Temporal lobe (tissue), 2 donors: ENCODE data around the genes WARS2, PHGDH and NBPF8.

DNA sequence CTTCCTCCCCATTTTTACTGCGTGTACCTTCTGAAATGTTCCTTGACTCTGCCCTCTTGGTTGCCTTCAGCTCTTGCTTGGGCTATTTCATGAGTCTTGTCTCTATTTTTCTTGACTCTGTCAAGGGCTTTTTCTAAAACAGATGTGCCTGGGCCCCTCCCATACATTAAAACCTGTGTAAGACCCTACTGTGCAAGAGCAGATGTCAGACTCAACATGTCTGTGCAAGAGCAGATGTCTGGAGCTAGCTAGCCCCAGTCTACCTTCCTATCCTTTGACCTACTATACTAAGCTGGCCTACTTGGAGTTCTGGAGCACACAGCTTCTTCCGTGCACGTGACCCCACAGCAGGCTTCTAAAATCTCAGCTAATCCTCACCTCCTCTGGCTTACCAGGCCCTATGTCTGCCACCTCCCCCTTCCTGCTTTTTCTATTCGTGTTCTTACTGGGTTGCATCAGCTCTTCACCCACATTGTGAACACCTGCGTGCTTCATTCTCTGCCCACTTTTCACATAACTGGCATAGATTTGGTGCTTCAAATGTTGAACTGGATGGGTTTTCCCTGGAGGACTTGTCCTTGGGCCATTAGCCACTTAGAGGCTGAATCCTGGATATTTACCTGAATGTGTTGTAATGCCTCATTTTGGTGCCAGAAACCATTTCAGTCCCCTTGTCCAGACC, 23.7 kb downstream of the TENT5C start:
- RAMPAGE, long total RNA, result no peak

DNA sequence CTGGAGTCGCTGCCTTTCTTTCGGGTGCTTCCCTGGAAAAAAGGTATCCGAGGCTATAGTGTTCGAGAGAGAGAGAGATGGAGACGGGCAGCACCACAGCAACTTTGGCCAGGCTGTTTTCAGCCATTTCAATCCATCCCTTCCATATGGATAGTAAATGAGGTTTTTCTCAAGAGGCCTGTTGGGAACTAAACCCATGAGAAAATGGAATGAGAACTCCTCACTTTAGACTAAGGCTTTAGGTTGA, 25.2 kb downstream of the TENT5C start:
- RAMPAGE, long total RNA, result no peak

GRCh38 chr1:117632938-117633216, 27.0 kb downstream of the TENT5C start:
- RAMPAGE, long total RNA, result no peak

- RAMPAGE, long total RNA, result no peak
Observed at GRCh38 chr1:117651400-117652050, 45.7 kb downstream of the TENT5C start.

DNA sequence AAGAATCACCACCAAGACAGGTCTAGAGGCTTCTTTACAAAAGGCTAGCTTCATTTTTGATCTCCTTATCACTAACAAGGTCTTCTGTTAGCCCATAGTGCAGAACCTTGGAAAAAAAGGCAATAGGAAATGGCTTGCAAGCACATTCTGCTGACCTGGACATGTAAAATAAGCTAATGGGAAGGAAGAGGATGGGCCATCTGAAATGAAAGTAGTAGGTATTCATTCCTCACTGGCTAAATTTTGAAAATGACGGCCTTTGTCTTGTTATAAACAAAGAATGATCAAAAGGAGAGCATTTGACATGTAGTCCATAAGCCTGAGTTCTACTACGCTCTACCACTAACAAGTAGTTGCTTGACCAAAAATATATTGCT, 75.6 kb downstream of the TBX15 start:
- RAMPAGE, long total RNA, result no peak

- RAMPAGE, long total RNA, result no peak
Observed at GRCh38 chr1:118963413-118964135, 24.6 kb downstream of the TBX15 start.

DNA sequence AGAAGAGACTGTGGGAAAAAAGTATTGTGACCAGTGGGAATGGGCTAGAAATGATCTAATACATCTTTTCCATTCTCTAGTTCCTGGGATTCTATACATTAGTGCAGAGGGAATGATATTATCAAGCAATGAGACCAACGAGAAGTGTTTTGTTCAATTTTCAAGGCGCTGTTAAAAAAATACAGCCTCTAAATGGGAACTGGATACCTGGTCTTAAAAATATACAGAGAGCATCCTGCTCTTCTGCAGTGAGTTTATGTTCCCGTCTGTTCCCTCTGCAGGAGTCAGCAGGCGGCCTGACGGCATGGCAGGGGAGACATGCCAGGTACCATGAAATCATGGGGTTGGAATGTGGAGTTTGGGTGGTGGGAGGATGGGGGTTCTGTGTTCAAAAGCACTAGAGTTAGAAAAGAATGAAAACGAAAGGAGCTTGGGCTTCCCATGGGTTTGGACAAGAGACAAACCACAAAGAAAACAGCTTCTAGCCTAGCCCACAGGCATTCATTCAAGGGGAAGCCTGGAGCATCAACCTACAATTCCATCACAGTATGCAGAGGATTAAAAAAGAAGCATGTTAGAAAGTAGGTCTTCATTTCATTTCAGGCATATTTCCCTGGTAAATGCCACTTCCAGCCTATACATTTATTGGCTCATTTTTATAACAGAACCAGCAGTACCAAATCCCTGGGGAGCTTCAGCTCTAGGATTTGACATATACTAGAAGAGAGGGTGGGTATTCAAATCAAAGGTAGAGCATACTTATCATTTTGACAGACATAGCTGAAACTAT, 59.9 kb downstream of the WARS2 start:
- RAMPAGE, long total RNA, result no peak

GRCh38 chr1:119101458-119102181, 38.8 kb downstream of the WARS2 start:
- RAMPAGE, long total RNA, result no peak

DNA sequence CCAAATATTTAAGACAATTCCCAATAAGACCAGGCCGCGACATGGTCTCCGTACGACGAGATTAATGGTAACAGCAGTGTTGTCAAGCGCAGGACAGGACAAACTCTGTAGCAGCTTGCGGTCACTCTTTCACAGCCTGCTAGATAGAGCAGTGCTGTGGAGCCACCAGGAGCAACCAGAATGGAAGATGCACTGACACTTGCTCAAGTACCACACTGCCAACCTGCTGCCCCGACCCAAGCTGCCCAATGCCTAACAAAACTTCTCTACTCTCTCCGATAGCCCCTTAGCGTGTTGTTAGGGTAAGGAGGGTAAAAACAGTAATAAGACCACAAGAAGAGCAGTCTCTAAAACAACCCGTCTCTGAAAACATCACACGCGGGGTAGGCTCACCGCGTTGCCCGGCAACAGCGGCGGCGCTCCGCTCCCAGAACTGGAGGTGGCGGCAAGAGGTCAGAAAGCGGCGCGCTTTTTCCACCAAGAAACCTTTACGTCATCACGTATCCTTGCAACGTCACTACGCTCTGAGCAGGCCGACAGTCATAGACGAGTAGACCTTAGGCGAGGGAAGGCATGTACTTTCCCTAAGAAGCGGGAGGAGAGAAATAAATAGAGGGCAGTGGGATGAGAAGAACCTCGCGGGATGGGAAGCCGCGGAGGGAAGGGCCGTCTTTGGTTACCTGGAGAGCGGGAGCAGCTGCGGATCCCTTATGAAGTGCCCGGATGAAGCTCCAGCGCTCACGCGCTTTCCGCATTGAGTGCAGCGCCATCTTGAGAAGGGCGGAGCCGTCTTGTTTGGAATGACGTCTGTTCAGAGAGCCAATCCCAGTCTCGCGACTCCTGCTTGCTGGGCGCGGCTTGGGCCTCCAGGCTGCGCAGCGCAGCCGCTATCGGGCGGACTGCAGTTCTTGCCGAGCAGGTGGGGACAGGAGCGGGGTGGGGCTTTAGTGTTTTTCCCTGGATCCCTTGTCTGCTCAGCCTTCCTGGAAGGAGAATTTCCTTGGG, at the start of gene WARS2:
Gene WARS2 (minus strand): TSS at position 779 of the 1,005 bp plus-strand sequence.
- RAMPAGE, long total RNA, result no peak

- RAMPAGE, long total RNA, result no peak
Observed at GRCh38 chr1:119149397-119150027, 9.1 kb upstream of the WARS2 start.

DNA sequence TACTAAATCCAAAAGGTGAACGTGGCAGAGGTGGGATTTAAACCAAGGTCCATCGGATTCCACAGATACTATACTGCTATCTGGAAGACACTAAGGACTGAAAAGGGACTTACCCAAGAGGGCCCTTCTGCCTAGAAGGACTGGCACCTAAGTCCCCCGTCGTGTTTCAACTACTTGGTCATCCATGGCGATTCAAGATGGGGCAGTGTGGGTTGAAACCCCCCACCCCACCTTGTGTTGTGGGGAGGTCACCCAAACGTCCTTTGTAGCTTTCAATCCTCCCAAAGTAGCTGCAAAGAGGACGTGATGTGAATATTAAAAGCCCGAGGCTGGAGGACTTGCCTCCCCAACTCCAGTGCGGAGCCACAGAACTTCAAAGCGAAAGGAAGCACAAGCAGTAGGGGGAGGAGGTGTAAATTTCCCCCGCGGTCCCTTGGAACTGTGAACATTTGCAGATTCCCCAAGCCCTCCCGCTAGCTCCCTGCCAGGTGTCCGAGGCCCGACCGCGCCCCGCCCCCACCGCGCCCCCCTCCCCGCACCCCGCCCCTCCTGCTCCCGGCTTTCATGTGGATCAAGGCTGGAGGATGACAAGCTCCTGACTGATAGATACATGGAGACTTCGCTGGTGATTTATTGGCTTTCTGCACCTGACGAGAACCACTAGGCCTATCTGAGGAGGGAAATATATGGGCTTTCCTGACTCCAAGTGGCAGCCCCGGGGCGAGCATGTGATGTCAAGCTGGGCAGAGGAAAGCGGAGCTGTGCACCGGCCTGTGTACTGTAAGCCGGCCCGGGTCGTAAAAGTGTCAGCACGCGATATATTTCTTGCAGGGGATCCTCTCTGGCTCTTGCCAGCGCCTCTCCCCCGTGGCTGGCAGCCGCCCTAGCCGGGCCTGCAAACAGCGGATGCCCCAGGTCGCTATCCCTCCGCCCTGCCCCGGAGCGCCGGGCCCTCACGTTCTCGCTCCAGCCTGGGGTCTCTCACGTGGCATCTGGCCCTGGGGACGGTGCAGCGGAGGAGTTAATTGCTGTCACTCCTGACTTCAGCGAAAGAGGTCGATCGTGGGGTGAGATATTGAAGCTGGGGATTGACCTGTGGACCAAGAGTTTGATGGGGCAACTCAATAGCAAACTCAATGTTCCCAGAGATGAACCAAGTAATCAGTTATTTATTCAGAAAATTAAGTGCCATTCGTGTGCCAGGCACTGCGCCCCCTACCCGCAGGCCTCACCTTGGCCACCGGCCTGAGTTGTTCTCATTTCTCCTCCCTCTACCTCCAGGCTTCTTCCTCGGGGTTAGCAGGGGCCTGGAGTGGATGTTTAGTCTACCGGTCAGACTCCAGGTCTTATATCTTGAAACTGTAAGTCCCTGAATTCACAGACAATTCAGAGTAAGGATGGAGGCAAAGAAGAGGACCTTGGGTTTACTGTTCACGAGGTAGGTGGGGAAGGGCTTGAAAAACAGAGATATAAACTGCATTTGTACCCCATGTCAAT, 41.2 kb upstream of the HAO2 start:
- RAMPAGE, long total RNA, result no peak

GRCh38 chr1:119331449-119331755, 37.2 kb upstream of the HAO2 start:
- RAMPAGE, long total RNA, result no peak

DNA sequence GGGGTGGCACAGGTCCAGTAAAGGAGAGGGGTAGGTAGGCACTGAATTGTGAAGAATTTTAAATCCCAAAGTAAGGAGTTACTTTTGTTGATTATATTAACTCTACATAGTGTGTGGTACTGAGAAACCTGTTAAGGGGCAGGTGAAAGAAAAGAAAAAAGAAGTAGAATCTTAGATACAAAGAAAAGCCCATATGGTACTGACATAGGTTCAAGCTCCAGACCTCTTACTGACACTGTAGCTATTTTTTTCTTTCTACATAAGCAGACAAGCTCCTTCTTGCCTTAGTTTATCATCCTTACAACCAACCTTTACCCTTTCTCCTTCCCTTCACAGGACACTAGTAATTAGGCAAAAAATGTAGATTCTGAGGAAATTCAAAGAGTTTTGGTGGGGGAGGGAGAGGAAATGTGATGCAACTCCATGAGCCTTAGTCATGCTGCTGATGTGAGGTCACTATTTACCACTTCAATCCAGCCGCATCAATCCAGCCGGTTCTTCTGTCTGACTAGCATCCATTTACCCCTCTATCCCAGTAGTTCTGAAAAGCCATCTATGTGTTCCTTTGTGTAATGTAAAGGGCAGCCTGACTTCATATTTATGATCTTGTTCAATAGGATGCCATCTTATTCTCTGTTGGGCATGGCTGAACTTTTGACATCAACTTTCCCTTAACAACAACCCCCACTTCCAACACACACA, 2.3 kb downstream of the ZNF697 start:
- RAMPAGE, long total RNA, result no peak

GRCh38 chr1:119646952-119647900, 840 bp downstream of the ZNF697 start:
- RAMPAGE, long total RNA, result no peak

GRCh38 chr1:119711606-119712182, at the start of gene PHGDH:
TSS of gene PHGDH (plus strand) at chr1:119711934.
- RAMPAGE, long total RNA, result no peak

DNA sequence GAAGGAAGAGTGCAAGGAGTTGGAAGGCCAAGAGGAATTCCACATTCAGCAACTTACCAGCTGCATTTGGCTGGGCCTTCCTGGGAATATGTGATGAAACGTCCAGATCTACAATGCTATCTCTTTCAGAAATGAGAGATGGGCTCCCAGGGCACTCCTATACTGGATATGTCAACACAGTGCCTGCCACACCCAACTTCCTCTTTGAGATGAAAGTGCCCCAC, 31.0 kb upstream of the NOTCH2 start:
- RAMPAGE, long total RNA, result no peak

GRCh38 chr1:120277576-120277945, 101.2 kb upstream of the SEC22B start:
- RAMPAGE, long total RNA, result no peak

DNA sequence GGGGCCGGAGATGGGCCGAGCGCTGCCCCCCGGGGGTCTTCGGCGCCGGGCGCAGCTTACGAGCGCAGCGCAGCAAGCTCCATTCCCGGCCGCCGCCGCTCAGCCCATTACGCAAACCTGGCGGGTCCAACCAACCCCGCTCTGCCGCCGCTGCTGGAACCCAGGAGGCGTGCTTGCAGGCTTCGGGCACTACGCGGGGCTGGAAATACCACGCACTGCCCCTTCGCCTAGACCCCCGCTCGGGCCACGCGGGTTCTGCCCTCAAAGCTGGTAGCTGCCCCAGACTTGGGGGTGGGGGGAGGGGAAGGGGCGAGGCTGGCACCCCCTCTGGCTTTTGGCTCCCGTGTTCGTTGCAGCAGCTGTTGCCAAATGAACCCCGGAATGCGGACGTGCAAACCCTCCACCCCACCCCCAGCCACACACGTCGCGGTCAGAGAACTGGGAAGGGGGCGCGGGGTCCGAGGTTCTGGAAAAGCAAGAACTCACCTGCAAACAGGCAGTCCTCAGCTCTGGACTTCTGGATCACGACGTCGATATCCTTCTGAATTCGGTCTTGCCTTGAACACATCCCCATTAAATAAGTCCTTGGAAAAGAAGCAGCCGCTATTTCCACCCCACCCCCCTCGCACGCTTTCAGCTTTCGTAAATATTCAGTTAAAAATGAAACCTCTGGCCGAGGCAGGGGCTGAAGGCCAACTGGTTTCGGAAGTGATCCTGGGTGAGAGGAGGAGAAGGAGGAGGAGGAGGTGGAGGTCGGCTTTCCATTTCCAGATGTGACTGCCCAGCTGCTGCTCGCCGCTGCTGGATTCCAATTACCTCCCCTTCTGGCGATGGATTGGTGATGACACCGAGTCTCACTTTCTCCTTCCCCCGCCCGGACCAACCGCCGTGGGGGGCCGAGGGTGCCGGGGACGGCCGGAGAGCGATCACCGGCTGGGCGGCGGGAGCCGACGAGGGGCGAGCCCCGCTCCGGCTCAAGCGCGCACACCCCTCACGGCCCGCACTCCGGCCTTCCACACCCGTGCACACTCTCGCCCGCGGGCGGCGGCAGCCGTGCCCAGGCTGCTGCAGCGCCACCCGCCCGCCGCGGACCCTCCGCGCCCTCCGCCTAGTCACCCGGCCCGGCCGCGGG, 73.2 kb upstream of the NBPF8 start:
- RAMPAGE, long total RNA, result no peak

DNA sequence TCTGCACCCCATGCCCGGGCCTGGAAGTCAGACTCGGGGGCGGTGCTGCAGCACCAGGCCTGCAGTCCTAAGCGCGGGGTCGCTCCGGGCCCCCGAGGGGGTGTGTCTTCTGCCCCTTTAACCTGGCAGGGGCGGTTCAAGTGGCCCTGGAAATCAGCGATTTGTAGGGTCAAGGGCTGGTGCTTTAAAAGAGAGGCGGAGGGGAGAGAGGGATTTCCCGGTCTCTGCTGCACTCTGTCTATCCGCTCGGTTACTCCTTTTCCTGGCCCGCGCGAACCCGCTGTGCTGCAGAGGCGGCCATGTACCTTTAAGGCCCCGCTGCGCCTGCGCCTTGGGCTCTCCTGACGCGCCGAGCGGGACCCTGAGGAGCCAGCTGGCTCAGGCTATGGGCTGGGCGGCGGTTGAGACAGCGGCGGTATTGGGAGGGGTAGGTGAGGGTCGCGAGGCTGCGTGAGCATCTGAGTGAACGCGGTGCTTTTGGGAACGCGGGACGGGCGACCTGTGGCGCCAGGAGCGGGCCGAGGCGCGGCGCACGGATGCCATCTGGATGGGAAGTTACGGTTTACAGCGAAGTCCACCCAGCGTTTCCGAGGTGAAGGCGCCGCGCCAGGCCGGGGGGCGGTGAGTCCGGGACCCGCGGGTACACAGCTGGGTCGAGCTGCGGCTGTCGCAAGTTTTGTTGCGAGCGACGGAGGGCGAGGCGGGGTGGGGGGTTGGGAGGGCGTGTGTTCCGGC, at the start of gene NBPF8:
Gene NBPF8 (plus strand): TSS at position 352 of the 735 bp plus-strand sequence.
- RAMPAGE, long total RNA, result no peak

- RAMPAGE, long total RNA, result no peak
Observed at GRCh38 chr1:120486938-120487622, 72.2 kb downstream of the NBPF8 start.